Natural killer cell (primary cell): ENCODE results near the gene CAMP.

- PRO-cap, result no peak
Measured at GRCh38 chr3:47020023-47020570, 40.6 kb downstream of the NBEAL2 start.

GRCh38 chr3:47188057-47188256, 24.0 kb upstream of the SETD2 start:
- PRO-cap, result no peak

- PRO-cap, result no peak
Measured at GRCh38 chr3:47385844-47386398, 5.1 kb downstream of the PTPN23 start.

GRCh38 chr3:47441894-47442547, 33.7 kb downstream of the SCAP start:
- PRO-cap, result no peak

DNA sequence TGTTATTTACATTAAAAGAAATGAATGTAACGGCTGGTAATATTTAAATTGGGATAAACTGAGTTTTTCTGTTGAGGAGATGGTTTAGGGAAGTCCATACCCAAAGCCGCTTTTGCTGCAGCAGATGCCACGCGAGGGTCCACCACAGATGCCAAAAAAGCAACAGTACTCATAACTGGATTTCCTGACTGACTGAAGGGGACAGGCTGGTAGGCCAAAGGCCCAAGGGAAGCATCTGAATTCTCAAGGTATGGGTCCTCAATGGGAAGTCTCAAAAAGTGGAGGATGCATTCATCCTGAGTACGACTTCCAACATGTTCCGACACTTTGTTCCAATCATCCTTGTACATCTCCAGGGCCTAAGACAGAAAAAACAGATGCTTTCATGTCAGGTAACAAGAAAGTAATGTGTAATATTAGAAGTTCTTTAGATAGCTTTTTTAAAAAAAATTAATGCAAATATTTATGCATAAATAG, 83.6 kb upstream of the CSPG5 start:
- PRO-cap, result no peak

DNA sequence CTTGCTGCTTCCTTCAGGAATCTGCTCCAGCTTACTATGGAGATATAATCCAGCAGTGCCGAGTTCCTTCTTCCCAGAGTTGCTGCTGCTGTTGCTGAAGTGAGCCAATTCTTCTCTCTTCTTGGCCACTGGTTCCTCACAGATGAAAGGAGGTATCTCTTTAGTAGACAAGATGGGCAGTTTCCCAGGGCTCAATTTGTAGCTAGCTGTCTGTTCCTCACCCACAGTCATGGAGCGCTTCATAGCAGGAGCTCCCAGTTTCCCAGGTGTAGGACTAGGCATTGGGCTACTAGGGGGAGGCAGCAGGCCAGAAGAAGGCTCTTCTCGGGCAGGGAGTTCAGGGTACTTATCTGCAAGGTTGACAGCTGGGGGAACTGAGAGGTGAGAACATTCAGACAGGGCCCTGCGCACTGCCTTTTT, 88.3 kb downstream of the DHX30 start:
- PRO-cap, result no peak

DNA sequence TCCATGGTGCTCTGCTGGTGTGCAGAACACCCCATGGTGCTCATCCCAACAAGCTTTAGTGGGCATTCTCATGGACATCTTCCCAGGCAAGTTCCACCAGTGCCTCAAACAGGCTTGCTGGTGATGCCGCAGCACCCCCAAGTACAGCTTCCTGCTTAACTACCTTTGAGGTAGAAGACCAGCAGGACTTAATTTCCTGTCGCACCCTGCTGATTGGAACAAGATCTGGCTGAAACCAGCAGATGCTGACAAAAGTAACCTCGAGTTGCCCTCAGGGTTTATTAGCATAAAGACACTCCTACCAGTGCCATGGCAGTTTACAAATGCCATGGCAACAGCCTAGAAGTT, 54.5 kb downstream of the MAP4 start:
- PRO-cap, result no peak

- PRO-cap, result no peak
Measured at GRCh38 chr3:48186721-48187855, 1.1 kb downstream of the CDC25A start.

- PRO-cap, result no peak
Measured at GRCh38 chr3:48222641-48223697, at the start of gene CAMP. Gene CAMP, plus strand, starts transcription at chr3:48223495.

DNA sequence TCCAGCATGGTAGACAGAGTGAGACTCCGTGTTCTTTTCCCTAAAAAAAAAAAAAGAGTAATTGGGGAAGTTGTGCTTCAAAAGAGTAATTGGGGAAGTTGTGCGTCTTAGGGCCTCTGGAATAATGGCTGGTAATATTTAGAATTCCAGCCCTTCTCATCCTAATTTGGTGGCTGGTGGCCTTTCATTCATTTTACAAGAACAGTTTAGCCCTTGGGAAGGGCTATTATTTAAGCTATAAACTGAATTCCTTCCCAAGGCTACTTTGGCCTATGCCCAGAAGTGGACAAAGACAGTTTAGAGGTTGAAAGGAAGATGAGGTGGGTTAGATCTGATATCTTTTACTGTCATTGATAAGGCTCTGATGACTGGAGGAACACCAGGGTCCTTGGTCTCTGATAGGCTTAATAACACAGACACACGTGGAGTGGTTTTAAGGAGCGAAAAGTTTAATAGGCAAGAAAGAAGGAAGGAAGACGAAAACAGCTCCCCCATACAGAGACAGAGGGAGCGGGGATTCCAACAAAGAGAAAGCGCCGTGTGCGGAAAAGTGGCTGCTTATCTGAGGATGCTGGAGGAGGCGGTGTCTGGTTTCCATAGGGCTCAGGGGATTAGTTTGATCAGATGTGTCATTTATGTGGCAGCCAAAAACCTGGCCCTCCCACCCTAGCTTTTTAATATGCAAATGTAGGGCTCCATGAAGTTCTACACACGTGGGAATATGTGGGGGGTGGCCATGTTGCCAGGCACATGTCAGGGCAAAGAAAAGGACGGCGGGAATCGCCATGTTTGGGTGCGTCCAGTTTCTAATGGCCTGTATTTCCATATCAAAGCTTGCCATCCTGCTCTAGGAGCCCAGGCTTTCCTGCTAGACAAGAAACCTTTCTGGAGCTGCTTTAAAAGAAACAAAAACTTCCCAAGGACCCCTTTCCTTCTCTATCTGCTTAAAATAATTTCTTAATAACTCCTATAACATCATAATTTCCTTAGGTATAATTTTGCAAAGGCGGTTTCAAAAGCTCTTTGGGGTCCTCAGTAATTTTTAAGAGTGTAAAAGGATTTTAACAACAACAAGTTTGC, 958 bp upstream of the ZNF589 start:
- PRO-cap, result no peak

DNA sequence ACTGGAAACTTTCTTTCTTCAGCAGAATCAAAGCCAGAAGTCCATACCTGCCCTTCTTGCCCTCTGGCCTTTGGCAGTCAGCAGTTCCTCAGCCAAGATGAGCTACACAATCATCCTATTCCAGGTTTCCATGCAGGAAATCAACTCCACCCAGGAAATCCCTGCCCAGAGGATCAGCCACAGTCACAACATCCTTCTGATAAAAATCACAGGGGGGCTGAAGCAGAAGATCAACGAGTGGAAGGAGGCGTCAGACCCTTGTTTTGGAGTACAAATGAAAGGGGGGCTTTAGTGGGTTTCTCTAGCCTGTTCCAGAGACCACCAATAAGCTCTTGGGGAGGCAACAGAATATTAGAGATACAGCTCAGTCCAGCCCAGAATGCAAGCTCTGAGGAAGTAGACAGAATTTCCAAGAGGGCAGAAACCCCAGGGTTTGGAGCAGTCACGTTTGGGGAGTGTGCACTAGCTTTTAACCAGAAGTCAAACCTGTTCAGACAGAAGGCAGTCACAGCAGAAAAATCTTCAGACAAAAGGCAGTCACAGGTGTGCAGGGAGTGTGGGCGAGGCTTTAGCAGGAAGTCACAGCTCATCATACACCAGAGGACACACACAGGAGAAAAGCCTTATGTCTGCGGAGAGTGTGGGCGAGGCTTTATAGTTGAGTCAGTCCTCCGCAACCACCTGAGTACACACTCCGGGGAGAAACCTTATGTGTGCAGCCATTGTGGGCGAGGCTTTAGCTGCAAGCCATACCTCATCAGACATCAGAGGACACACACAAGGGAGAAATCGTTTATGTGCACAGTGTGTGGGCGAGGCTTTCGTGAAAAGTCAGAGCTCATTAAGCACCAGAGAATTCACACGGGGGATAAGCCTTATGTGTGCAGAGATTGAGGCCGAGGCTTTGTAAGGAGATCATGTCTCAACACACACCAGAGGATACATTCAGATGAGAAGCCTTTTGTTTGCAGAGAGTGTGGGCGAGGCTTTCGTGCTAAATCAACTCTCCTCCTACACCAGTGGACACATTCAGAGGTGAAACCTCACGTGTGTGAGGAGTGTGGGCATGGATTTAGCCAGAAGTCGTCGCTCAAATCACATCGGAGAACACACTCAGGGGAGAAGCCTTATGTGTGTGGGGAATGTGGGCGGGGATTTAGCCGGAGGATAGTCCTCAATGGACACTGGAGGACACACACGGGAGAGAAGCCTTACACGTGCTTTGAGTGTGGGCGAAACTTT, 27.4 kb downstream of the ZNF589 start:
- PRO-cap, result no peak

- PRO-cap, result no peak
Measured at GRCh38 chr3:48399182-48400300, 27.5 kb downstream of the FBXW12 start.

DNA sequence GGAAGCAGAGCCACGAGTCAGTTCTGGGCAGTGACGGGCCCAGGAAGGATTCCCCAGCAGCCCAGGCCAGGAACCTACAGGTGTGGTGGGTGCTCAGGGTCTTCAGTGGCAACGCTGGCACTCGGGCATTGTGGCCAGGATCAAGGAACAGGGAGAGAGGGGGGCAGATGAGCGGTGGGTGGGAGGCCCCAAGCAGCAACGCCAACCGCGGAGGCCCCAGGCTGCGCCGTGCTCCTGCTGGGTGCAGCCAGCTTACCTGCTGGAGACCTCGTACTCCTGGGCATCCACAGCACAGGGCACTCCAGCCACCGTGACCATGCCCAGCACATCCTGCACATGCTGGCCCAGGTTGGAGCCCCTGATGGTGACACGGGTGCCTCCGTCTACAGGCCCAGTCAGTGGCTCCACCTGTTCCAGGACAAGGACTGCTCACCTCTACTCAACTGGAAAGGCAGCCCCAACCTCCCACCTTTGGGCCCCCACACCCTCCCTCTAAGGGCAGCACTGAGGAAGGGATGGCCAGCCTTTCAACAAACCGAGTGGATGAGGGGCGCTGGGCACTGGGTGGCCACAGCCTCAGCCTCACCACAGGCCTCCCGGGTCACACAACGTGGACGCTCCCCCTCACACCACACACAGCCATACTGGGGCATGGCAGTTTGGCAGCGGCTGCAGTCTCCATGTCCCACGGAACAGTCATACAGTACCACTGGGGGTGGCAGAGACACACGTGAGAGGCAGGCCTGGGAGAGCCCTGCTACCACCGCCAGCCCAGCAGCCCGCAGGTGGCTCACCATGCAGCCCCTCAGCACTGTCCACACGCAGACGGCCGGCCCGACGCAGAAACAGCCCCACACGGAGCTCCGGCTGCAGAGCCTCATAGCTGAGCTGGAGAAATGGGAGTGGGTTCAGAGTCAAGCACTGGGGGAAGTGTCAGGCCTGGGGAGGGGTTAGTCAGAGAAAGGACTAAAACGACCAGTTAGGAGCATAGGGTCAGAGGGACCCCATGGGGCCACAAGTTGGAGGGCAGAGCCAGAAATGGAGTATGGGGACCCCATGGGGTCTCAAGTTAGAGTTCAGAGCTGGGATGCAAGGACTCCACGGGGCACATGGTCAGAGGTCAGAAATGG, 11.9 kb downstream of the PLXNB1 start:
- PRO-cap, result no peak

- PRO-cap, result no peak
Measured at GRCh38 chr3:48423344-48423730, 6.5 kb downstream of the PLXNB1 start.

DNA sequence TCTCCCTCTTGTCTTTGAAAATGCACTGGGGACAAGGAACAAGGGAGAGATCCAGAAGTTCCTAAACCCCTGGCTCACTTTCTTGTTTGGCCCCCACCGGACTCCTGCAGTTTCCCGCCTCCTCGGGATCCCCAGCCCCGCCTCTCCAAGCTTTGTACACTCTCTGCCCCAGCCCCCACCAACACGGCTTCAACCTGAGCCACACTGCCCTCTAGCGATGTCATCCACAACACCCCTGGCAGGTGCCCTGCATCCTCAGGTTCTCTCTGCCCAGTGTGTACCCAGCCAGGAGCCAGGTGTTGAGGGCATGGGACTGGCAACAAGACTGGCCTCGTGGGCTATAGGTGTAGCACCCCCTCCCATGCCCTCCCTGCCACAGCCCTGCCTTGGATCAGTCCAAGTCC, 1.5 kb upstream of the PFKFB4 start:
- PRO-cap, result no peak

GRCh38 chr3:48623827-48624435, 2.4 kb upstream of the TMEM89 start:
- PRO-cap, result no peak

DNA sequence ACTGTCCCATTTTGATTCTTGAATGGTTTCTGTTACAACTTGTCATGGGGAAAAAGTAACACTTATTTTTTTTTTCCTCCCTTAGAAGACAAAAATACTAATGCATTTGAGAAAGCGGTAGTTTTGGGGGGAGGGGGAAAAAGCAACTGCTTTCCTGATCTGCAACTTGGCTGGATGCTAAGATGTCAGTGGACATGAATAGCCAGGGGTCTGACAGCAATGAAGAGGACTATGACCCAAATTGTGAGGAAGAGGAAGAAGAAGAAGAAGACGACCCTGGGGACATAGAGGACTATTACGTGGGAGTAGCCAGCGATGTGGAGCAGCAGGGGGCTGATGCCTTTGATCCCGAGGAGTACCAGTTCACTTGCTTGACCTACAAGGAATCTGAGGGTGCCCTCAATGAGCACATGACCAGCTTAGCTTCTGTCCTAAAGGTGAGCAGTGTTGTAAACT, 8.8 kb downstream of the ARIH2 start:
- PRO-cap, result no peak

GRCh38 chr3:48991135-48991871, 1.3 kb downstream of the P4HTM start:
- PRO-cap, result no peak

GRCh38 chr3:49017256-49017873, 1.0 kb downstream of the DALRD3 start:
- PRO-cap, result no peak

DNA sequence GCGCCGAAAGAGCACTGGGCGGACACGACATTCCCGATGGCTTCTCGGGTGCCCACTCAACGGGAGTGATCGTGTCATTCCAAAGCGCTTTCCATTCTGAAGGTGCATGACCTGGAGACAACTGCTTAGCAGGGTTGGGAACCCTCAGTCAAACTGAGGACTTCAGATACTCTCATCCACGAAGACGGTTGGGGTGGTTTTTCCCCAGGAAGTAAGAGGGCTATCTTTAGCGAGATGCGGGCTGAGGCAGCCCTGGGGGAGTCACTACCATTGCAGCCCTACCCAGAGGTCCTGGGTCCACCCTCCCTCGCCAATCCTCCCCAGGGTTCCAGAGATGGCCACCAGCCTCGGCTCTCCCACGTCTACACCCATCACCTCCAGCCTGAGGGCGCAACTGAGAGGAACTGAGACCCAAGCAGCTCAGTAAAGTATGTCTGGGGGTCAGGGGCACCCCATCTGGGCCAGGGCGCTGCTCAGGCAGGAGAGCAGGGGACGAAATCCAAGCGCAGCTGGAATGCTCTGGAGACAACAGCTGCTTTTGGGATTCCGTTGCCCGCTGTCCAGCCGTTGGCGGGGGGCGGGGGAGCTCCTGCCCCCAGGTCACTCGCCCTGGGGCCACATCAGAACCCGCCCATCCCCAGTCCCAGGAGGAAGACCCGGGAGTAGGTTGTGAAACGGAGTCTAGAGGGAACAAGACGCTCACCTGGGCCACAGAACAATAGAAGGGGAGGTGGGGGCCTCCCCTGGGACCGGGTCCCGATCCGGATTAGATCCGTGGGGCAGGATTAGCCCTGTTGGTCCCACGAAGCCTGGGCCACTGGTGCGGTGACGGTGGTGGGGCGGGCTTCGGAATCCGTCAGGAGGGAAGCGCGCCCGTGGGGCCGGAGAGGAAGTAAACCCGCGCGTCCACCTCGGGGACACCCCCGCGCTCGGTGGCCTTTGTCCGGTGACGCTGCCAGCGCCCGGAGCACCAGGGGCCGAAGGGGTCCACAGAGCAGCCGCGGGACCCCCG, 1.5 kb upstream of the NDUFAF3 start:
- PRO-cap, result no peak